Endometrial microvascular endothelial cells (primary cell): ENCODE measurements around the genes DRC3, LLGL1 and FBXW10.

DNA sequence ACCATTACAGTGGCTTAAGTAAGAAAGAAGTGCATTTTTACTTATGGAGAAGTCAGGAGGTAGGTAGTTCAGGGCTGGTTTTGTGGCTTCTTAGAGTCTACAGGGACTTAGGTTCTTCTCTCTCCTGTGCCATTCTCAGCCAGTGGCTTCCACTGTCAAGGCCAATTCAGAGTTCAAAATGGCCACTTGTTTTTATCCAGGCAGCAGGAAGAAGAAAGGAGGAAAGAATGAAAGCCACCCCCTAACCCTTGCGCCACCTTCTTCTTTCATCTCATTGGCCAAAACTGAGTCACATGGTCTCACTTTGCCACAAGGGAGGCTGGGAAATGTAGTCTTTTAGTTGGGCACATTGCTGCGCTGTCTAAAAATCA, 60.8 kb upstream of the MED9 start:
- RAMPAGE, long total RNA: no peak

DNA sequence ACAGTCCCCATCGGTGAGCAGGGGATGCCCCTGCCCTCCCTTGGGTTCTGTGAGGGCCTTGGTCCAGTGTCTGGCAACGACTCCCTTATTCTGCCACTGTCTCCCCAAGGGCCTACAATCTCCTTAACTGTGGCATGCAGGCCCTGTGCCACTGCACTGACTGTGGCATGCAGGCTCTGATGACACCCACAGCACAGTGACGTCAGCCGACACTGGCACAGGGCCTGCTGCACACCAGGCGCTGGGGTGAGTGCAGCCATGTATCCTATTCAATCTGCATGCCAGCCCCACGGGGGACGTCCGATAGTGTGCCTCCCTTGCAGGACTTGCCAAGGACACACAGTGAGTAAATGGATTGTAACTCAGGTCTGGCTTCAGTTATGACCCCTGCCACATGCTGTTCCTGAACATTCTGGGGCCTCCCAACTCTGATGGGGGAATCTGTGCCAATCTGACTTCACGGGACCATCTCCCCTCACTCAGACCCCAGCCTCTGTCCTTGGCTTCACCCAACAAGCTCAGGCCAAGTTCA, 39.8 kb upstream of the RASD1 start:
- RAMPAGE, long total RNA: no peak

DNA sequence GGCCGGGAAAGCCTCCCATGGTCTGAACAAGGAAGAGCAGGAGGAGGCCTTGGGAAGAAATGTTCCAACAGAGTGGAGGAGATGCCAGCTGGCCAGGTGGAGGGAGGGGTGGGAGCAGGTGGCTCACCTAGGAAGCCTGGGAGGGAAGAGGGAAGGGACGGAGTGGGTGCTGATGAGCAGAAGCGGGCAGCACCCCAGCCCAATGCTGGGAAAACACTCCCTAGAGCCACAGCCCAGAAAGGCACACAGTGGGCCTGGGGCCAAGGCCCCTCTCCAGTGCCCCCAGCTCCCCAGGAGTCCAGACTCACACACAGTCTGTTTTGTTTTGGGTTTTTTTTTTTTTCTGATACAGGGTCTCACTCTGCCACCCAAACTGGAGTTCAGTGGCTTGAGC, 20.1 kb downstream of the PEMT start:
- RAMPAGE, long total RNA: no peak

GRCh38 chr17:17670822-17671184, 10.5 kb upstream of the RAI1 start:
- RAMPAGE, long total RNA: no peak

DNA sequence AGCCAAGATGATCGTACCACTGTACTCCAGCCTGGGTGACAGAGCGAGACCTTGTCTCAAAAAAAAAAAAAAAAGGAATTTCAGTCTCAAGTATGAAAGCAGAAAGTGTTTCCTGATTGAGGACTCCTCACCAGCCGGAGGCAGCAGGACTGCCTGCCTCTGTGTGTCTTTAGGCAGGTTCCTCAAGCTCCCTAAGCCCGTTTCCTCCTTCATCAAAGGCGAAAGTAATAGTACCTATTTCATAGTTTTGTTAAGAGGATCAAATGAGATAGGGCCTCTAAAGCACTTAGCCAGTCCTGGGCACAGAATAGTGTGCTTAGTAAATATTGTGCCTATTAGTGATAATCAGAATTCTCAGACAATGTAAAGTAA, 9.1 kb downstream of the RAI1 start:
- RAMPAGE, long total RNA: no peak

DNA sequence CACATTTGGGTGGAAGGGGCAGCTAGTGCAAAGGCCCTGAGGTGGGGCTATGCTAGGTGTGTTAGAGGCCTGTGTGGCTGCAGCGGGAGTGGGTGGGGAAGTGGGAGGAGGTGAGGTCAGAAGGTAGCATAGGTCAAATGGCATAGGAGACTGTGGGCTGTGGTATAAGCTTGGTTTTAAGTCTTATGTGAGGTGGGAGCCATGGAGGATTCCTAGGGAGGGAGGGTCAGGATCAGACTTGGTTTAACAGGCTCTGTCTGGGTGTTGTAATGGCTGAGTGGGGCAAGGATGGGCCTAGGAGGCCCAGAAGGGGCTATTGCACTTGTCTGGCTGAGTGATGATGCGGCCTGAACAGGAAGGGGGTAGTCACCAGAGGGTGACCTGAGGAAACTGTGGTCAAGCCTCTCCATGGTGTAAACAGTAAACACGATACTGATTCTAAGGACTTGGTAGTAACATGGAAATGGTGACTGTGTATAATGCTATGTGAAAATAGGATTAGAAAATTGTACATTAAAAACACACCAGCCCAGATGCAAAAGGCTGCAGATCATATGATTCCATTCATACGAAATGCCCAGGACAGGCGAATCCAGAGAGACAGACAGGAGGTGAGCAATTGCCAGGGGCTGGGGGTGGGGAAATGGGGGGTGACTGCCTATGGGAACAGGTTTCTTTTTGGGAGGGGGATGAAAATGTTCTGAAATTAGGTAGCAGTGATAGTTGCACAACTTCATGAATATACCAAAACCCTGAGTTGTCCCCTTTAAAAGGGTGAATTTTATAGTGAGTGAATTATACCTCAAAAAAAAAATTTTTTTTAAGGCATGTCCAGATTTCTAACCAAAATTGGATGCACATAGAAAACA, 31.3 kb downstream of the RAI1 start:
- RAMPAGE, long total RNA: no peak

DNA sequence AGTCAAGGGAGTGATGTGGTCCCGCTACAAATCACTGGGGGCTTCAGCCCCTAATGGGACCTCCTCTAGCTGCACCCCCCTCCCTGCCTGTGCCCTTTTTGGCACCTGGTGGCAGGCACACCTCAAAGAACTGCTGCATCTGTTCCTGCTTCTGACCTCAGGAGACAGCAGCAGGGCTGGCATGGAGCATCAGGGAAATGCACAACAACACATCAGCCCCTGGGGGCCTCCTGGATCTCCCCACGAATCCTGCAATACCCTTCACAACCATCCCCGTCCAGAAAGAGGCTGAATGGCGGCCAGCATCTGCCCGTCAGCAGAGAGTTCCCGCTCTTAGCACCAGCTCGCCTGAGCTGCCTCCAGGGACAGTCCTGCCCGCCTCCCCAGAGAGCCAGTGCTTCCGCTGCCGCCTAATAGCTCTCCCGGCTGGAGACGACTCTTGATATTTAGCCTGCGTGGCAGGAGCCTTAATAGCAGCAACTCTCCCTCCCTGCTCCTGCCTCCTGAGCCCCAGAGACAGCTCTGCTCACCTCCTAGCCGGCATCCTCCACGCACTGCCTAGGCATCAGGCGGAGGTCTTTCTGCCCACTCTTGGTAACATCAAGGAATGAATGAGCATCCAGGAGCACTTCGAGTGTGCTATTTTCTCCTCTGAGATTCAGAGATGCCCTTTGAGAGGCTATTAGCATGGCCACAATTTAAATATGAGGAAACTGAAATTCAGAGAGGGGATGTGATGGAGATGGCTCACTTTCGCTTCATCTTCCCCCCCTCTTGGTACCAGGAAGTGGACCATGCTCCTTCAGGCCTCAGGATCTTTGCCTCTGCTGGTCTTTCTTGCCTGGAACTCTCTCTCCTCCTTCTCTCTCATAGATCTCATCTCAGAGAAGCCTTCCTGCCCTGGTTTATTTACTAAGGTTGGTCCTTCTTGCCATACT, 67.8 kb downstream of the RAI1 start:
- RAMPAGE, long total RNA: no peak

DNA sequence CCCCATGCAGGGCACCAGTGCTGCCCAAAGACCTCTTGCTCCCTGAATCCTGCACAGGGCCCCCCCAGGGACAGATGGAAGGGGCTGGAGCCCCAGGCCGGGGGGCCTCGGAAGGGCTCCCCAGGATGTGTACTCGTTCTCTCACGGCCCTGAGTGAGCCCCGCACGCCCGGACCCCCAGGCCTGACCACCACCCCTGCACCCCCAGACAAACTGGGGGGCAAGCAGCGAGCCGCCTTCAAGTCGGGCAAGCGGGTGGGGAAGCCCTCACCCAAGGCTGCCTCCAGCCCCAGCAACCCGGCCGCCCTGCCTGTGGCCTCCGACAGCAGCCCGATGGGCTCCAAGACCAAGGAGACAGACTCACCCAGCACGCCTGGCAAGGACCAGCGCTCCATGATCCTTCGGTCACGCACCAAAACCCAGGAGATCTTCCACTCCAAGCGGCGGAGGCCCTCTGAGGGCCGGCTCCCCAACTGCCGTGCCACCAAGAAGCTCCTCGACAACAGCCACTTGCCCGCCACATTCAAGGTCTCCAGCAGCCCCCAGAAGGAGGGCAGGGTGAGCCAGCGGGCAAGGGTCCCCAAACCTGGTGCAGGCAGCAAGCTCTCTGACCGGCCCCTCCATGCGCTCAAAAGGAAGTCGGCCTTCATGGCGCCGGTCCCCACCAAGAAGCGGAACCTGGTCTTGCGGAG, 40.7 kb downstream of the SREBF1 start:
- RAMPAGE, long total RNA: no peak

DNA sequence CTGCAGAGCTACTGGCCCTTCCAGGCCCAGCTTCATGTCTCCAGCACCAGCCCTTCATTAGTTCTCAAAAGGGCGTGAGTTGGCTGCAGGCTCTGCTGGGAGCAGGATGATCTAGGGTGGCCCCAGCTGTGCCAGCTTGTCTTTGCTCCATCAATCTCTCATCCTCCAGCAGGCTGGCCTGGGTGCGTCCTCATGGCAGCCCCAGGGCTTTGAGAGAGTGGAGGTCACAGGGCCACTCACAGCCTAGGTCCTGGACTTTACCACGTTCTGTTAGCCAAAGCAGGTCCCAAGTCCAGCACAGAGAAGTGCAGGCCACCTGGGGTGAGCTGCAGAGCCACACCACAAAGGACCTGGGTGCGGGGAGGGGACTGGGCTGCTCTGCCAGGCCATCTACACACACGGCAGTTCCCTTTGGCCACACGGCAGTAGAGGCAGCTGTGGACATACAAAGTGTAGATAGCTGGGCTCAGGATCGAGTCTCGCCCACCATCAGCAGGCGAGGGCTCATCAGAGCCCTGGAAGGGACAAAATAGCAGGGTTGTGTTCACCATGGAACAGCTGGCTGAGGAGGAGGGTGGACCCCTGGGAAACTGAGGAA, 30.1 kb downstream of the SREBF1 start:
- RAMPAGE, long total RNA: no peak

GRCh38 chr17:17809863-17810774, 26.7 kb downstream of the SREBF1 start:
- RAMPAGE, long total RNA: no peak

DNA sequence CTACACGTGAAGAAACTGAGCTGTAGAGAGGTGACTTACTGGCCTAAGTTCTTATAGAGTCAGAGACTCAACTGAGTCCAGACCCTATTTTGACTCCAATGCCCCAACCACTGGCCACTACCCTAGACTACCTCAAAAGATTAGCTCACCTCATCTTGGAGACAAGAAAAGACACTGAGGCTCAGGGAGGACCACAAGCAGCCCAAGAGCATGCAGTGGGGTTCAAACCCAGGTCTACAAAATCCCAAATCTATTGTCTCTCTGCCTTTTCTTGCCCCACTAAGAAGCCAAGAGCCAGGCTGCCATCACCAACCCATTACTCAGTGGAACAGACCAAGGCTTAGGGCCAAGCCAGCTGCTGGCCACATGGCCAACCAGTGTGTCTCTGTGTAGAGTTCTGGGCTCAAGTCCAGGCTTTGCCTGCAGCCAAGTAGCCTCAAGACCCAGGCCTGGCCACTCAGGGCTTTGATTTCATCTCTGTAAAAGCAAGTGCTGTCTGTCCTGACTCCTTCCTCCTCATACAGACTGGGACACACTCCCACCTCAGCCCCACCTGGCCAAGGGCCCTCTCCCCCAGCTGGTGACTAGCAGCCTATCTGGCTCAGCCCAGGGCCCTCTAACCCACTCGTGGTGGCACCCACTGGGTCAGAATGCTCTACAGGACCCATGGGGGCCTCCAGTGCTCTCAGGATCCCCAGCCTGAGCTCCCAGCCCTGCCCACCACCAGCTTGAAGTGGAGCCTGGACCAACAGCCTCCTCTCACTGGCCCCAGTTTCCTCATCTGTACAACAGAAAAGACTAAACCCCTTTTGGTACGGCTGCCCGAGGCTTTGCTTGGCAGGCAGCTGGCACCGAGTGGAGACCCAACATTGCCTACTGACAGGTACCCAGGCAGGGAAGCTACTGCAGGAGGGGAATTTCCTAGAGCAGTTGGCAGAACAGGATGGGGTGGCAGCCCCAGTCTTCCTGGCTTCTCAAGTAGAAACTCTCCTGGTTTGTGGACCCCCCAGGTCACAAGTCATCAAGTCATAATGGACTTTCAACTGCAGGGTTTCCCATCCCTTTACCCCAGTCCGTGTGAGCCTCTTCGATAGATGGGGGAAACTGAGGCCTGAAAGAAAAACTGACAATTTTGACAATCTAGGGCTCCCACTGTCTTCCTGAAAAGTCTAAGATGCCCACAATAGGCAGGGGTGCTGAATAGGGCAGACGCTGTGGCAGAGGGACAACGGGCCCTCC, 14.4 kb downstream of the SREBF1 start:
- RAMPAGE, long total RNA: no peak

- RAMPAGE, long total RNA: no peak
Observed at GRCh38 chr17:17928767-17929361, 43.3 kb downstream of the TOM1L2 start.

- RAMPAGE, long total RNA: no peak
Observed at GRCh38 chr17:17972174-17973205, at the start of gene DRC3. Gene DRC3 (plus strand): TSS chr17:17972862.

DNA sequence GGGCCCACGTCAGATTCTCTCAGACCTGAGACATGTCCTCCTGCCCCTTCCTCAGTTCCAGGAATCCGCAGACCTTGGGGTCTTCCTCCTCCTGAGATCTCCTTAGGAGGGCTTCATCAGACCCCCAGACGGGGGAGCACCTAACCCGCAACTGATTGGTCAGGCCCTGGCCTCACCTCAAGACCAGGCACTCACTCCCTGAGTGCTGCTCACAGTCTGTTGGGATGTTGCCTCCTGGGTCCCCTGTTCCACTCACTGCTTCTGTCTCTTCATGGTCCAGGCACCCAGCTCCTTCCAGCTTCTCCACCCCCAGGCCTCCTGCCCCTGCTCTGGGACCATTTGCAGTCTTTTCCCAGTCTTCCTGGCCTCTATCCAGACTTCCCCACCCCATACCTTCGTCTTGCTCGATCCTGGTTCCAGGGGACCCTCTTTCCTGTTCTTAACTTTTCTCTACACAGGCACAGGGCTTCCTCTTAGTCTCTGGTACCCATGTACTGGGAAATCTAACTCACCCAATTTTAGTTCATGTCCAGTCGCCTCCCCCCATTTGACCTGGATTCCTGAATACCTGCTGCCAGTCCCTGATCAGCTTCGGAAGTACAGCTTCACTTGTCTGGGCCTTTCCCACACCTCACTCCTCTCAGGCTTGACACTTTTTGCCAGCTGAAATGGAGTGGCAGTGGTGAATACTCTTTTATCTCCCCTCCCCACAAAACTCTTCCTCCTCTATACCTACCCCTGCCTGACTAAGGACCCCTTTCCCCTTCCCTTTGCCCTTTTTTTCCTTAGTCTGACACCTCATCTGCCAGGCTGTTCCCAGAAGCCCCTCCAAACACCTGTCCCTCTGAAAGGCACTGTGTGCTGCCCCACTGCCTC, 1.4 kb downstream of the GID4 start:
- RAMPAGE, long total RNA: no peak

DNA sequence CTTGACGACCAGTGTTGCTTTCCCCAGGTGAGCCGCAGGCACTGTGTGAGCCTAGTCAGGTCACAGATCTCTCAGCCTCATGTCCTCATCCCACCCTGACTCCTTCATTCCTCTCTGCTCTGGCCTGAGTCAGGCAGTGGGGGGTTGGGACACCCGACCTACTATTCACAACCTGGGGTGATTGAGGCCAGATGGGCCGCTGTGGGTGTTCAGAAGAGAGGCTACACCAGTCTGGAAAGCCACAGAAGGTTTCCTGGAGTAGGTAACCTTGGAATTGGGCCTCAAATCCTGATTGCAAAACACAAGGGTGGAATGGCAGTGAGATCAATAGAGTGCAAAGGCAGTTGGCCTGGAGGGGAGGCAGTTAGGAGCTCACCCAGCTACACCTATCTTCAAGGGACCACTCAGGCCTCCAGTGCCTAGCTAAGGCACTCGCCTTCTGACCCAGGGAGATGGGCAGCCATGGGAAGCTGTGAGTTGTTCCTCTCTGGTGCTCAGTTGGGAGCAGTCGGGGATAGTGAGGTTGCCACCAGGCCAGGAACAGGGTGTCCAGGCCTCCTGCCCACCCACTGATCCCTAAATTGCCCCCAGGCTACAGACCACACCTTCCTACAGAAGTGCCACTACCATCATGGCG, 29.8 kb downstream of the MYO15A start:
- RAMPAGE, long total RNA: no peak

DNA sequence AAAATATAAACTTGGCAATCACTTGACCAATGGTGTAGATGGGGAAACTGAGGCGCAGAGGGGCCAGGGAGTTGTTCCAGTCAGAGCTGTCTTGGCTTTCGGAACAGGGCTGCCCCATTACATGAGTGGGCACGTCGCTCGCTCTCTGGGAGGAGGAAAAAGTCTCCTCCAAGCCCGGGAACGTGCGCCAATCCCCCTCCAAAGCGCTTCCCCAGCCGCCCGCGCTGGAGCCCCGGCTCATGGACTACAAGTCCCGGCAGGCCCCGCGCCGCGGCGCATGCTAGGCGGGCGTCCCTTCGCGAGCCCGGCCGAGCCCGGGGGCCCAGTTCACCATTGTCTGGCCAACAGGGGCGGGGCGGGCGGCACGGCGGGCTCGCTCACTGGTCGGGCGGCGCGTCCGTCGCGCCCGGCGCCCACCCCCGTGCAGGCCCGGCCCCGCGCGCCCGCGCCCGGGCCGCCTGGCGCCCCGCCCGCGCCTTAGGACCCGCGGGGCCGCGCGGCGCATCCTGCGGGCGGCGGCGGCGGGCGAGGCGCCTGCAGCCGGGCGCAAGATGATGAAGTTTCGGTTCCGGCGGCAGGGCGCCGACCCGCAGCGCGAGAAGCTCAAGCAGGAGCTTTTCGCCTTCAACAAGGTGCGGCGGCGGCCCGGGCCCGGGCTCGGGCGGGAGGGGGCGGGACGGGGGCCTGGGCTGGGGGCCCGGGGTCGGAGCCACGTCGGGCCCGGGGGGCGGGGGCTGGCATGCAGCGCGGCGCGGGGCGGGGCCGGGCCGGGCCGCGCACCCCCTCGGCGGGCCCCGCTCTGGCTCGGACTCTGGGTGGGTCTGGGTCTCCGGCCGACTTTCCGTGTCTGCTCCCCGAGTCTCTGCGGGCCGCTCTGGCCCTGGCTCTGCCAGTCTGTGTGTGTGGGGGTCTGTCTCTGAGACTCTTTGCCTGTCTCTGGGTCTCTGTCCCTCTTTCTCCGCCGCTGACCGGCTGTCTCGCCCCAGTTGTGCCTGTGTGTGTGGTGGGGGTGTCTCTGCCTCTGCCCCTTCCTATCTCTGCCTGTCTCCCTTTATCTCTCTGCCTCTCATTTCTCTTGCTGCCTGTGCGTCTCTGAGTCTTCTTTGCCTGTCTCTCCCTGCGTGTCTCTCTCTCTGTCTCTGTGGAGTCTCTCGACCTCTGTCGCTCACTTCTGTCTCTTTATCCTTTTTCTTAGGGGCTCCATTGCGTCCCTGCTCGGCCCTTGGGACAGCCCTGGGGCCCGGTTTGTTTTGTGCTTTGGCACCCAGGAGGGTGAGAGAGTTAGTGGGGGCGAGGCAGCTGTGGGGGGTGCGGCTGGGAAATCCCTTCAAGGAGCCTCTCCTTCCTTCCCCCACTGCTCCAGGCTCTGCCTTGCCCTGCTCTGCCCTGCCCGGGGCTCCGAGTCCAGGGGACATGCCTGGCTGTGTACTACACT, at the start of gene LLGL1:
LLGL1 (plus strand) TSS at position 504 of the 1,435 bp plus-strand sequence.
- RAMPAGE, long total RNA: no peak

- RAMPAGE, long total RNA: no peak
Observed at GRCh38 chr17:18743796-18744310, at the start of gene FBXW10. Gene FBXW10 (plus strand): TSS chr17:18744054.

DNA sequence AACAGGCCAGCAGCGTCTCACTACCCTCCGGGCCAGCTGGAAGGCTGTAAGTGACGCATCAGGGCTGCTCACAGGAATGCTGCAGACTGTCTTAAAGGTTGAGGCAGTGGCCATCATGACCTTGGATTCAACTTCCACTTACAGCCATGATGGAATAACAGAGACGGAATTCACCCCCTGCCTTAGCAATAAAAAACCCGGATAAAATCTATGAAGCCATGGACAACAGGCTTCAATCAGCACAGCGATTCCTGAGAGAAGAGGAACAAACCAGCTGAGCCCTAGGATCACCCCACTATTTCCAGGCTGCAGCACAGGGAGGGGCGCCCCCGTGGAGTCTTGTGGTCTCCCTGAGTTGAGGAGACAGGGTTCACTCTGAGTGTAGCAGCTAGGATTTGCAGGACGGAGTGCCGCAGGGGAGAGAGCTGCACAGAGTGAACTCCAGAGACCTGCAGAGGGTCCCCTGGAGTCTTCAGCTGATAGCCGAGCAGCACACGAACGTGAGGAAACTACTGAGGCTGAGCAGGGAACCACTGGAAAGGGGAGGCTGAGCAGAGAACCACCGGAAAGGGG, 10.5 kb downstream of the FAM83G start:
- RAMPAGE, long total RNA: no peak

DNA sequence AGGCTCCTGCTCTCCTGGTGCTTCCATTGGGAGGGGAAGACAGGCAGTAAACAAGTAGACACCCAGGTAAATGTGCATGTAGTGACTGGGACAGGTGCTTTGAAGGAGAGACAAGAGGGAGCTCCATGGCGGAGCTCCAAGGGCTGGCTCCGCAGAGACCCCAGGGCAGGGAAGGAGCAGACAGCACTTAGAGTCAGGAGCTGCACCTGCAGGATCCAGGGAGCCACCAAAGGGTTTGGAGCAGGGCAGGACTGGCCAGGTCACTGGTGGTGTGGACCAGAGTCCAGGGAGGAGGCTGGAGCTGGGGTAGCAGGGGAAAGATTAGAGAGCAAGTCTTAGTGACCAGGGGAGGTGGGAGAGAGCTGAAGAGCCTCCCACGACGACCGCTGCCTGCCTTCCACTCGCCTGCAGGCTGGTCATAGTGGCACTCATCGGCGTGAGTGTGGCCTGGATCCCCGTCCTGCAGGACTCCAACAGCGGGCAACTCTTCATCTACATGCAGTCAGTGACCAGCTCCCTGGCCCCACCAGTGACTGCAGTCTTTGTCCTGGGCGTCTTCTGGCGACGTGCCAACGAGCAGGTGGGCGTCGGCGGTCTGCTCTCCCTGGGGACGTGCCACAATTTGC, 14.6 kb upstream of the FAM83G start:
- RAMPAGE, long total RNA: no peak

- RAMPAGE, long total RNA: no peak
Observed at GRCh38 chr17:19021400-19022018, 16.9 kb upstream of the FAM83G start.